Colic lymph node (tissue), 1 donor: Measurements from ENCODE around the genes WDR76, CTDSPL2 and TRIM69.

DNA sequence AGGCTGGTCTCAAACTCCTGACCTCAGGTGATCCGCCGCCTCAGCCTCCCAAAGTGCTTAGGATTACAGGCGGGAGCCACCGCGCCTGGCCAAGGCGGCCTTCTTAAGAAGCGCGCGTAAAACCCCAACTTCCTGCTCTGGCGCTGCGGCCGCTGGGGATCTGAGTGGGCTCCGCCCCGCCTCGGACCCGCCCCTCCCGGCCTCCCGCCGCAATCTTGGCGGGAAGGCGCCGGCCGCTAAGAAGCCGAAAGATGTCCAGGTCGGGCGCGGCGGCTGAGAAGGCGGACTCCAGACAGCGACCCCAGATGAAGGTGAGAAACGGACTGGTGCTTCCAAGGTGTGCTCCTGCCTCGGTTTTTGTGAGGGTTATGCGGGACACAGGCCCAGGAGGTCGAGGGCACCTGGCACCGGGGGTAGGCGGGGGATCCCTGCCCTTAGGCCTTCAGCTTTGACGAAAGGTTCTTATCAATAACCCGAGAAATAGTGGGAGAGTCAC lies at the start of gene WDR76:
WDR76 (plus strand) TSS at position 221 of the 496 bp plus-strand sequence.
- PRO-cap, result bidirectional peak, plus-strand start at position 212 of the sequence, minus-strand start at position 105 of the sequence

DNA sequence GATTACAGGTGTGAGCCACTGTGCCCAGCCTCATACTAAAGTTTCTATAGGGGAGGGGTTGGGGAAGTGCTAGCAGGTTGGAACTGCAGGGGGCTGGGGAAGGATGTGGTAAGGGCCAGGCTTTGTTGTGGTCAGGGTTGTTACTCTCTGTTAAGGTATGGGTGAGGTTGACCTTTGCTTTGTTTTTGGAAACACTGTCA lies 150.2 kb downstream of the WDR76 start:
- PRO-cap, result no peak

- PRO-cap, result bidirectional peak, plus-strand start at chr15:44427642, minus-strand start at chr15:44427435
These were observed at the start of gene CTDSPL2 for GRCh38 chr15:44427495-44428226. TSS of gene CTDSPL2 (plus strand) at chr15:44427629.

DNA sequence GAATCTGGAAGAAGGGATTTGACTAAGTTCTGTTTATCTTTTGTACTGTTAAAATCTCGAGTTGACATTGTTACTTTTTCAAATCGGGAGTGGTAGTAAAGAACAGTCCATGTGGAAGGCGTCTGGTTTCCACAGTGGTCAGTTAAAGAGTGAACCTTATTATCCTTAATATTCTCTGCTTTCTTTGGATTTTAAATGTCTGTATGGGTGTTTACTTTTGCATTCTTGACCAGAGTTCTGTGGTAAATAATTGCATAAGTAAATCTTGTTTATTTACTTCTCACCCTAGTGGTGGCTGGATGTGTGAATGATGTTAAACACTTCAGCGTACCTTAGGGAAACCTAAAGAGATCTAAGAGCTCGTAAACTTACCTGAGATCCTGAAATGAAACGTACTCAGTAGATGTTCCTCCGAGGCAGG lies 808 bp downstream of the CTDSPL2 start:
- PRO-cap, result no peak

DNA sequence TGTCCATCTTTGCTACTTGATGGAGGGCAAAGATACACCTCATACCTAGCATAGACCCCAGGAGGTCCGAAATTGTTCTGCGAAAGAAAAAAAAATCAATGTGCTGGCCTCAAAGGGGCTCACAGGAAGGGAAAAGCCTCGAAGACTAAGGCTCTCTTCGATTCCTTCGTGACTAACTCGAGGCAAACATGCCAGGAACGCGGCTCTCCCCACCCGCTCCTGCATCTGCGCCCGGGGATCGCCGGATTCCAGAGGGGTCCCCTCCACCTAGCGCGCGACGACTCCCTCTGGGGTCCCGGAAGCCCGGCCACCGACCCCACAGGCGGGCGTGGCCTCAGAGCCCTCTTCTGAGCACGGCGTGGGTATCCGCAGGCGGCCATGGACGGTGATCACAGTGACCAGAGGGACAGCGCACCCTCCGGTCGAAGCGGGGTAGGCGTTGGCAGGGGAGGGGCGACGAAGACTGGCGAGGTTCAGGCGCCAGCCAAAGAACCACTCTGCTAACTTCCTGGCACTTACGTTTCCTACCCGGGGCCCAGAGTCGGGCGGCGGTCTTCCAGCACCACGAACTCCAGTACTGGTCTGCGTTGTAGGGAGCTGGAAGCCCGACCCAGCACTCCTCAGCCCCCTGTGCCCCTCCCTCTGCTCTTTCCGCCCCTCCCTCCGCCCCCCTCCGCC lies 526 bp upstream of the EIF3J start:
- PRO-cap, result bidirectional peak, plus-strand start at position 394 of the sequence, minus-strand start at position 396 of the sequence; bidirectional peak, plus-strand start at position 538 of the sequence, minus-strand start at position 576 of the sequence

- PRO-cap, result bidirectional peak, plus-strand start at chr15:44670849, minus-strand start at chr15:44670718
These were observed 7.2 kb upstream of the SPG11 start for GRCh38 chr15:44670513-44671148.

DNA sequence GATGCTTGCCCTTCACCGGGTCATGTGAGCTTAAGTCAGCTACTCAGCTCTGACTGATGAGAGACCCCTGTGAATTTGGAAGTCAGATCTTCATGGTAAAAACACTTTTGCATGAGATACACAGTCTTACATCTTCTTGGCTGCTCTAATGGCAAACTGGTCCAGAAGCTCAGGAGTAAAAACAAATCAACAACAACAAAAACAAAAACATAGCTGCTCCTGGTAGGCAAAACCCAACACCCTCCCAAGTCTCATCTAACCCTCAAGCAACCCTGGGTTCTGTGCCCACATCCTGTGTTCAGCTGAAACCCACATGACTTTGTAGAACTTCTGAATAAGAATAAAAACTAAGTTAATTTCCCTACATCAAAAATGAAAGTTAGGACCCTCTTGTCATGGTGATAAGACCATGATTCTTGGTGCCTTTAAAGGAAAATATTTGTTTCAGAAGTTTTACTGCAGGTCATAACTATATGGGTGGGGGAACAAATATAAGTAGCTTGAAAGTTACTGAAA lies 13.9 kb upstream of the SPG11 start:
- PRO-cap, result no peak

DNA sequence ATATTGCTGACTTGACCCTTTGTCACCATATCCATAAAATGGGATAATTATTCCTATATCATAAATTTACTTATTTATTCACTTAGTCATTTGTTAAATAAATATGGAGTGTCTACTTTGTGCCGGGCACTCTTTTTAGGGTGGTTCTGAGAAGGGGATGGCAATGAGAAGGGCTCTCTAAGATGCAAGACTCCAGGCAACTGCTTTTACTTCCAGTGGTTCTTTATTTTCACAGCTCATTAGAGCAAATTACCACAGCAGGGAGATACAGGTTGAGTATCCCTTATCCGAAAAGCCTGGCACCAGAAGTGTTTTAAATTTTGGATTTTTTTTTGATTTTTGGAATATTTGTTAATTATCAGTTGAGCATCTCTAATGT lies 9.4 kb upstream of the TRIM69 start:
- PRO-cap, result no peak

DNA sequence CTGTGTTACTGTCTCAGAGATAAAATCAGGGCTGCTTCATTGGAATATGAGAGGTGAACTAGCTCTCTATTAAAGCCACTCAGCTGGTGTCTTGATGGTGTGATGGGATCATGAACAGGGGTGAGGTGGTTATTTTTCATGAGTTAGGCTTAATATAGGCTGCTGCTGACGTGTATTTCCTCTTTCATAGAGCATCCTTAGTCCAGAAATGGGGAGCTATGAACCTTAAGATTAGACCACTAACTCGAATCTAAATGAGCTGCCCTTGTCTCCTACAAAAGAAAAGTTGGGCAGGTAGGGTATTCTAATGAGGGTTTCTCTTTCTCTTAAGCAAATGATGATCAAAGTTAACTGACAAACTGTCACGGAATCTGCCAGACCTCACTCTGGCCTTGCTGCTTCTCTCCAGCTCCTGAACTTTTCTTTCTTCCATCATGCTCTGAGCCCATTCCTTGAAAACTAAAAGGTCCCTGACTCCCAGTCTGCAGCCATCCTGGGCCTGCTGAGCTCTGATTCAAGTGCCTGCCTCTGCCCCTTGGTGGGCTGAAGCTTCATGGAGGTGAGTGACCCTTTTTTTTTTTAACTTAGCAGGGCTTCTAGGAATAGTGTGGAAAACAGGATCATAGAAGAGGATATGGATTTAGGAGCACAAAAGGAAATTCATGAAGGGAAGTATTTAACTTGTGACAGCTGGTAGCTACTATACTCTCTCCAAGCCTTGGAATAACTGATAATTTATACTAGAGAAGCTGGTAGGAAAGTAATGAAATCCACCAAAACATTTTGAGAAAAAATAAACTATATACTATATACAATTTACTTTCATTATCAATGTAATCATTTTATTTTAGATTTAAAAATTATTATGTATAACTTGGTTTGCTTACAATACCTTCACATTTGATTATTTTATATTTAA lies at the start of gene TRIM69:
TRIM69 (plus strand) TSS at position 377 of the 919 bp plus-strand sequence.
- PRO-cap, result bidirectional peak, plus-strand start at position 362 of the sequence, minus-strand start at position 127 of the sequence

GRCh38 chr15:45023930-45024390 lies 965 bp downstream of the SORD start:
- PRO-cap, result no peak

GRCh38 chr15:45024479-45025057 lies 1.6 kb downstream of the SORD start:
- PRO-cap, result no peak

DNA sequence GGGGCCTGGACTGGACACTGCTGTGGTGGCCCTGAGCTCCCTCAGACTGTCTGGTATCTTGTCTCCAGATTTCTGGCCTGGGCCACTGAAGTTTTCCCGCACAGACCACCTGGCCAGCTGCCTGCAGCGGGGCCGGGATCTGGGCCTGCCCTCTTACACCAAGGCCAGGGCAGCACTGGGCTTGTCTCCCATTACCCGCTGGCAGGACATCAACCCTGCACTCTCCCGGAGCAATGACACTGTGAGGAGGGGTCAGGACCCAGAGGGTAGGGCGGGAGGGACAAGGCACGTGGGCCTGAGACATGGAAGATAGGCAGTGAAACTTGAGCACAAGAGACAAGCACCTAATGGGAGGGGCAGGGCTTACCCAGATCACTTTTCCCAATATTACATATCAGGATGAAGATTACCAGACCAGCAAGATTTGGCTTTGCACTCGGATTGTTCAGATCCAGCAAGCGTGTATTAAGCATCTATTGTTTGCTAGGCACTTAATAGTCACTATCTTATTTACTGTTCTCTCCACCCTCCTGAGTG lies 9.6 kb downstream of the DUOX1 start:
- PRO-cap, result no peak

DNA sequence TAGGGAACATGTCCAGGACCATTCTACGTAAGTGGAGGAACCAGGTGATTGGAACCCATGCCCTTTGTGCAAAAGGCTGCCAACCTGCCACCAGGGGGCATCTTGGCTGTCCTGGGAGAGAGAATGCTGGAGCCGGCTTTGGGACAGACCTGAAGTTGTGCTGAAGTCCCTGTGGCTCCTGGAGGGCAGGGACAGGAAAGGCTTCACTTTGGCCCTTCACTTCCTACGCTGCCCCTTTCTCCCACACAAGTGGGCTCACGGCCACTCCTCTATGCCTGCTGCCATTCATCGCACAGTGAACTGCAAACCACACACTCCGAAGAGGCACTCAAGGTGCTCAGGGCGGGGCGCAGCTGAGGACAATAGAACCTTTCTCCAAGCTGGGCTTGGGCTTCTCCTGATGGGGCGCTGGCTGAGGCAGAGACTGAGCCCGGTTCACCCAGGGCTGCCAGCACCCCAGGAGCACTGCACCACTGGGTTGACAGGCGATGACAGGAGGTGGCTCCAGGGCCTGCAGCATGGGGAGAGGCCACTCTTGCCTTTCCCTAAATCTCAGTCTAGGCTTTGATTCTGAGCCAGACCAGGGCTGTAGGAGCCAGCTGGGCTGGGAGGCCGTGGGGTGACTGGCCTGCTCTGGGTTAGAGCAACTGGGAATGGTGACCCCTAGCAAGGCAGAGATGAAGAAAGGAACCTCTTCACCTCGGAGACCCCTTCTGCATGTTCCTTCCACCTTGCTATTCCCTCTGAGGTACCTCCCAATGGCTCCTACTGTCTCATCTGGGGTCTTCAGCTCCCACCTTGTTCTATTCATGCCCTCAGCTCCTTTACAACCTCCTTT lies 8.3 kb downstream of the SHF start:
- PRO-cap, result no peak

- PRO-cap, result no peak
These were observed 628 bp downstream of the SHF start for GRCh38 chr15:45186845-45187830.

DNA sequence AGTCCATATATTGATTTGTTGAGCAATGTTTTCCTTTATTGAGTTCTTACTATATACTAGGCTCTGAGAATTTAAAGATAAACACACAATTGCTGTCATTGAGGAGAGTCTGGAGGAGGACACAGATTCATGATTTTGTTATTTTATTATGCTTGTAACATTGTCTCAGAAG lies 19.1 kb downstream of the C15orf48 start:
- PRO-cap, result no peak

DNA sequence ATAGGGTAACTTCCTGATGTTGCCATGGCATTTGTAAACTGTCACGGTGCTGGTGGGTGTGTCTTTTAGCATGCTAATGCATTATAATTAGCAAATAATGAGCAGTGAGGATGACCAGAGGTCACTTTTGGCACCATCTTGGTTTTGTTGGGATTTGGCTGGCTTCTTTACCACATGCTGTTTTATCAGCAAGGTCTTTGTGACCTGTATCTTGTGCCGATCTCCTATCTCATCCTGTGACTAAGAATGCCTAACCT lies 3.3 kb upstream of the BLOC1S6 start:
- PRO-cap, result no peak

- PRO-cap, result no peak
These were observed 23.0 kb downstream of the SQOR start for GRCh38 chr15:45657835-45658309.

DNA sequence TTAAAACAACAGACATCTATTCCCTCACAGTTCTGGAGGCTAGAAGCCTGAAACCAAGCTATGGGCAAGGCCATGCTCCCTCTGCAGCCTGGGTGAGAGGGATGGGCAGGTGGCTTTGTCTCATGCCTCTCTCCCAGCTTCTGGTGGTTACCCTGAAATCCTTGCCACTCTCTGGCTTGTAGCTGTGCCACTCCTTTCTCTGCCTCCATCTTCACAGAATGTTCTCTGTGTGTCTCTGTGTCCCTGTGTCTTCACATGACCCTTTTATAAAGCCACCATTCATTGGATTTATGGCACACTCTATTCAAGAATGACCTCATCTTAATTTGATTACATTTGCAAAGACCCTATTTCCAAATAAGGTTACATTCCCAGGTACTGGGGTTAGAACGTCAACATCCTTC lies 24.6 kb downstream of the SQOR start:
- PRO-cap, result no peak

GRCh38 chr15:48149810-48150404 lies 28.2 kb downstream of the MYEF2 start:
- PRO-cap, result no peak

- PRO-cap, result bidirectional peak, plus-strand start at chr15:48331097, minus-strand start at chr15:48331012; bidirectional peak, plus-strand start at chr15:48331153, minus-strand start at chr15:48331152
These were observed 445 bp upstream of the DUT start for GRCh38 chr15:48330721-48331247.